Cardiac fibroblast (primary cell): ENCODE measurements around a stretch of chr3.

DNA sequence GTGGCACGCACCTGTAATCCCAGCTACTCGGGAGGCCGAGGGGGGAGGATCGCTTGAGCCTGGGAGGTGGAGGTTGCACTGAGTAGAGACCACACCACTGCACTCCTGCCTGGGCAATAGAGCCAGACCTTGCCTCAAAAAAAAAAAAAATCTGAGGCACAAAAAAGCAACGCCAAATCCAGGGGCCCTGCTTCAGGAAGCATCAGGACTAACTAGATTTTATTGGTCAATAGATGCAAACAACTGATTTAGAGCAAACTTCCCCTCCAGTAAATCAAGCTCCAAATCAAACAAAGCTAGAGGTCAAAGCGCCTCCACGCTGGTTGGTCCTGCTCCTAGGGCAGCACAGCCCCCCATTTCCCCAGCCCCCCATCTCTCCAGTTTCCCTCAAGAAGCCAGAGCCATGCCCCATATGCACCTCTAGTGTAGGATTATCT is 3.0 kb upstream of the TNK2 start:
- RRBS, result no CpG with 5 or more reads among the region's 7 CpGs

- RRBS, result no CpG with 5 or more reads among the region's 9 CpGs
Measured at GRCh38 chr3:195932400-195933019, 24.2 kb upstream of the TNK2 start.

DNA sequence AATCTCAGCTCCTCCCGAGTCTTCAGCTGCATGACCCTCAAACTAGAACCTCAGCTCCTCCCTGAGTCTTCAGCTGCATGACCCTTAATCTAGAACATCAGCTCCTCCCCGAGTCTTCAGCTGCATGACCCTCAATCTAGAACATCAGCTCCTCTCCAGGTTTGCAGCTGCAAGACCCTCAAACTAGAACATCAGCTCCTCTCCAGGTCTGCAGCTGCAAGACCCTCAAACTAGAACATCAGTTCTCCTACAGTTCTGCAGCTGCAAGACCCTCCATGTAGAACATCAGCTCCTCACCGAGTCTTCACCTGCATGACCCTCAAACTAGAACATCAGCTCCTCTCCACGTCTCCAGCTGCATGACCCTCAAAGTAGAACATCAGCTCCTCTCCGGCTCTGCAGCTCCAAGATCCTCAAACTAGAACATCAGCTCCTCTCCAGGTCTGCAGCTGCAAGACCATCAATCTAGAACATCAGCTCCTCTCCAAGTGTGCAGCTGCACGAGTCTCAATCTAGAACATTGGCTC is 34.4 kb upstream of the TNK2 start:
- RRBS, result no CpG with 5 or more reads among the region's 6 CpGs

GRCh38 chr3:195965067-195965750 is 56.9 kb upstream of the TNK2 start:
- RRBS, result no CpG with 5 or more reads among the region's 16 CpGs

GRCh38 chr3:195989502-195989990 is 81.2 kb upstream of the TNK2 start:
- RRBS, result no CpG with 5 or more reads among the region's 46 CpGs

- RRBS, result no CpG with 5 or more reads among the region's 5 CpGs
Measured at GRCh38 chr3:196082711-196083116, 824 bp upstream of the TFRC start.

- RRBS, result no CpG with 5 or more reads among the region's 18 CpGs
Measured at GRCh38 chr3:196110436-196110952, 28.6 kb upstream of the TFRC start.

GRCh38 chr3:196177874-196178384 is 33.3 kb downstream of the ZDHHC19 start:
- RRBS, result no CpG with 5 or more reads among the region's 6 CpGs

DNA sequence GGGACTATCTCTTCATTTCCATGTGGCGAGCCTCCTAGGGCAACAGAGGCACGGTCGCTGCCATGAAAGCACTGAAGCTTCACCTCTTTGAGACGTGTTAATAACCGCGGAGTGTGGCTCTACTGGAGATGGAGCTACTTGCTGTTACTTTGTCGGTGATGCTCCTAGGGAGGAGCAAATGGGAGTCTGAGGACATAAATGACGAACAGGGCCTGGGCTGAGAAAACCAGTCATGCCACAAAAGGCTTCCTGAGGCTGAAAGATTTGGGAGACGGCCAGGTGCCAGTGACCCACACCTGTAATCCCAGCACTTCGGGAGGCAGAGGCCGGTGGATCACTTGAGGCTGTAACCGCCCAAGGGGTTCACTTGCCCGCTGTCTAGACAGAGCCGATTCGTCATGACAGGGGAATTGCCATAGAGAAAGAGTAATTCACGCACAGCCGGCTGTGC is 4.9 kb upstream of the TM4SF19 start:
- RRBS, result no CpG with 5 or more reads among the region's 17 CpGs

DNA sequence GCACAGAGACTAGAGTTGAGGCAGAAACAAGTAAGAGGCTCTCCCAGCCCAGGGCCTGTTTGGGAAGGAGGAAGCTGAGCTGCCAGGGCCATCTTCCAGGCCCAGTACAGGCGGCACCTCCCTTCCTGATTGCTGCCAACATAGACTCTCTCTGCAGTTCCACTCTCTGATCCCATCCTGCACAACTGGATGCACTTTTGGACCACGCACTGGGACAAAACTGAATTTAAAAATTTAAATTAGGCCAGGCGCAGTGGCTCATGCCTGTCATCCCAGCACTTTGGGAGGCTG is 16.1 kb upstream of the NRROS start:
- RRBS, result no CpG with 5 or more reads among the region's 3 CpGs

DNA sequence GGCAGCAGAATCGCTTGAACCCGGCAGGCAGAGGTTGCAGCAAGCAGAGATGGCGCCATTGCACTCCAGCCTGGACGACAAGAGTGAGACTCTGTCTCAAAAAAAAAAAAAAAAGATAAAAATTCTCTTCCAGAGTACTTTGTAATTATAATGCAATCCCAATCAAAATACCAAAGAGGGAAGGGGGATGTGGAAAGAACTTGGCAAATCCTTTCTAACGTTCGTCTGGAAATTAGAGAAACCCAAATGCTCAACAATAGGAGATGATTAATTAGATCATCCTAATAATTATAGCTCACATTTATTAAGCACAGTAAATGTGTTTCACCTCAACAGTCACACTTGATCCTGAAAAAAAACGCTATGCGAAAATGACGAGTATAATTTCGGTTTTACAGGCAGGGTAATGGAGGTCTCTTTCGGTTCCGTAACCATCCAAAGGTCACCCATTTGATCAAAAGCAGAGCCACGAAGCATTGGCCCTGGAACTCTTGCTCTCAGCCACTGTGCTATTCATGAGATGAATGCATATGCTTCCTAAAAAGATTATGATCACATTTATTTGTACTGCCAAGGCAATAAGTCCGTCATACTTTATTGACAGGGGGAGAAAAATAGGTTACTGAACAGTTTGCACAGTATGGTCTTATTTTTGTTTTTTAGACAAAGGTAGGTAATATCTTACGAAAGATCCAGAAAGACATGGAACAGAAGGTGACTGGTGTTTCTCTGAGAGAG is 18.3 kb downstream of the NRROS start:
- RRBS, result no CpG with 5 or more reads among the region's 15 CpGs

GRCh38 chr3:196662987-196663520 is 23.6 kb downstream of the NRROS start:
- RRBS, result no CpG with 5 or more reads among the region's 10 CpGs

DNA sequence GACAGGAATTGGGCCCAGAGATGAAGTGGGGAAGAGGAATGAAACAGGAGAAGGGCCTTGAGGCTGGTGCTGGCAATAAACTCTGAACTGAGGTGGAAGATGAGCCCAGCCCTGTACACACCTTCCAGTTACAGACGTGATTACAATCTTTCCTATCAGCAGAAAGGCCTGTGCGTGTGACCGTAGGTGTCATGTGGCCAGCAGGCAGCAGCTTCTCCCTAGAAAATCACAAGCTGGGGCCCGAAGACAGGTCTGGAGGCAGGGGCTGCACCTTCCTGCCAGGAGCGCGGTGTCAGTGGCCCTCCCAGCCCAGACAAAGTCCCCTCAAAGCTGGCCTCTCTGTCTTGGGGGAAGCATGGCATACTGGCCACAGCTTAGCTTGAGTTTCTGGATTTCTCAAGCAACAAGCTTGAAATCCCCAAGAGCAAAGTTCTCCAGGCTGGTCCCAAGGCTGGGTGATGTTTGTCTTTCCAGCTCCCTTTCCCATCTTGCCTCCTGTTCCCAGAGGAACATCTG is 16.7 kb upstream of the PIGZ start:
- RRBS, result no CpG with 5 or more reads among the region's 6 CpGs

DNA sequence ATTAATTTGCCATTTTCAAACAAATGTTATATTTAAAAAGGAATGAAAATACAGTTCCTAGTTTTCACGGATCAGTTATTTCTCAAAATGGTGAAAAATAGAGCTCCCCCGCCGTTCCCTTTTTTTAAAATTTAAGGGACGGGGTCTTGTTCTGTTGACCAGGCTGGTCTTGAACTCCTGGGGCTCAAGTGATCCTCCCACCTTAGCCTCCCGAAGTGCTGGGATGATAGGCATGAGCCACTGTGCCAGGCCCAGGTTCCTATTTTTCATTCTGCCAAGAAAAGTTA is 30.5 kb upstream of the MELTF start:
- RRBS, result no CpG with 5 or more reads among the region's 5 CpGs

DNA sequence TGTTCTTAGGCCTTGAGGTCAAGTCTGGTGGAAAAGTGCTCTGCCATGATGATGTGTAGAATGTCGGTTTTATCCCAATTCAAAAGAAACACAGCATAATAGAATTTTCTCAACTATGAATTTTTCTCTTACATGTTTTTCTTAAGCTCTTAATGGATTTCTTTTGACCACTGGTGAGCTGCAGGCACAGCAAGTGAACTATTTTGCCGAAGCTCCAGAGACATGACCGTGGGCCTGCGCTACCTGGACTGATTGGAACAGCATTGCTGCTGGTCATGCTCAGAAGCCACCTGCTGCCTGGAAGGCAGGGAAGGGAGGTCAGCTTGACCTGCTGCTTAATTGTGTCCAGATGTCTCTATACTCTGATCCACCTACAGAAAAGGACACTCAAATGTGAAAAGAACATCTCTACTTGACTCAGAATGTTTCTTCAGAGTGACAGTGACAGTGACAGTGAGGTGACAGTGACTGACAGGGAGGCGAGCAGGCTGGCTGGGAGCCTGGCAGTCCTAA is 54.5 kb upstream of the DLG1 start:
- RRBS, result no CpG with 5 or more reads among the region's 5 CpGs

GRCh38 chr3:197354588-197355067 is 56.2 kb upstream of the DLG1 start:
- RRBS, result no CpG with 5 or more reads among the region's 20 CpGs

GRCh38 chr3:197467309-197467712 is 88.5 kb downstream of the BDH1 start:
- RRBS, result no CpG with 5 or more reads among the region's 6 CpGs

- RRBS, result no CpG with 5 or more reads among the region's 11 CpGs
Measured at GRCh38 chr3:197487670-197488355, 68.0 kb downstream of the BDH1 start.

DNA sequence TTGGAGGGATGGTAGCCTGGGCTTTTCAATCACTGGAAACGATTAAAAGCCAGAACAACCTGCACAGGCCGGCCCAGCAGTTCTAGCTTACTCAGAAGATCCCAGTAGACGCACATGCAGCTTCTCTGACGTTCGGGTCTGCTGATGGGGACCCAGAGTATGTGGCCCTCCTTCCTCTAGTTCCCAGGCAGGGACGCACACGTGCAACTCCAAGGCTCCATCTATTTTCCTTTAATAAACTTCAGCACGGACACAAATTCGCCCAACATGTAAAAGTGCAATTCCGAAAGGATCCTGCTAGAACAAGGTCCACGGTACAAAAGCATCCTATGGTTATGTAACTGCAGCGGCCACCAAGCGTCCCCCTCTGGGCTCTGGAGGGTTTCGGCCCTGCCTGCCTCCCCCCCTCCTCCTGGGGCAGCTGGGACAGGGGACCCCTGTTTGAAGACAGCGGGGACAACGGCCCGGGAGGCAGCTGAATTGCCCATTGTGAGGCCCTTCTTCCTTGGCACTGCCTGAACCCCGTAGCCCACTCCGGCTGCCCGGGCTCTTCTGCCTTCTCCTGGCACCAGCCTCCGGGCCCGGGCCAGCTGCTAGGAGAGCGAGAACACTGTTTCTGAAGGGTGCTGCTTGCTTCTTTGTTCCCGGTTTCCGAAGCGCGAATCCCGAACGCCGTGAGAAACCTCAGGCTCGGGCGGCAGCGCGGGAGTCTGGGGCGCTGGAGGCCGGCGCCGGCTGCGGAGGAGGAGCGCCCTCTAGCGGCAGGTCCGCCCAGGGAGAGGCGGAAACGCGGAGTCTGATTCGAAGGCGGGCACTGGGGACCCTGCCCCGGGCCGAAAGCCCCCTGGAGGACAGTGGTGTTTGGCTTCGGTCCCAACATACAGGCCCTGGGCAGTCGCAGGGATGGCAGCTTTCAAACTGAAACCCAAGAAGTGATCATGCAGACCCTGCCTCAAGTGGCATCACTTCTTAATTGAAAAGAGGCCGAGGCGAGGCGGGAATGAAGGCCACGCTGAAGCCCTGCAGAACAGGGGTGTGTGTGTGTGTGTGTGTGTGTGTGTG is 45.9 kb downstream of the BDH1 start:
- RRBS, result 2% methylated on average over 21 of the region's 55 CpGs

DNA sequence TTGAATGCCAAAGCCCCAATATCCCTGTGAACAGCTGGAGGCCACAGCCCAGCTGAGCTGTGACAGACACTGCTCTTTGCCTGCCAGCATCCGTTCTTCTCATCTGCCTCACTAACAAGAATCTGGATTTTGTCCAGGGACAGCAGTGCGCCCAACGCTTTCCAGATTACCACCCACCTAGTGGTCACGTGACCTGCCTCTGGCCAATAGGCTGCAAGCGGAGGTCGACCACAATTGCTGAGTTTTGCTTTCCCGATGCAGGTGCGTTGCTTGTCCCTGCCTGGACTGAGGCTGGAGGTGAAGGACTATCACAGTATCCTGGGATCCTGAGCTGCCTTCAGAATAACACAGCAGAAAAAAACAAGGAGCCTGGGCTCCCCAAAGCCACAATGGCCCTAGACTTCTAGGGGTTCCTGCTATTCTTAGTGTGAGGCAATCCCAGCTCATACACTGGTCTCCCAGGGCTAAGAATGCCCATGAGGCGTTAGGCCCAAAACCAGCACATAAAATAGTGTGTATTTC is 13.9 kb downstream of the BDH1 start:
- RRBS, result no CpG with 5 or more reads among the region's 9 CpGs